Myometrial cell (primary cell): Measurements from ENCODE around the genes TATDN2 and ATP2B2.

- RAMPAGE, long total RNA: no peak
These were observed 14.3 kb downstream of the FANCD2OS start for GRCh38 chr3:10093766-10094229.

- RAMPAGE, long total RNA: no peak
These were observed at the start of gene TATDN2 for GRCh38 chr3:10248415-10249291. Gene TATDN2 (plus strand): TSS chr3:10248459.

DNA sequence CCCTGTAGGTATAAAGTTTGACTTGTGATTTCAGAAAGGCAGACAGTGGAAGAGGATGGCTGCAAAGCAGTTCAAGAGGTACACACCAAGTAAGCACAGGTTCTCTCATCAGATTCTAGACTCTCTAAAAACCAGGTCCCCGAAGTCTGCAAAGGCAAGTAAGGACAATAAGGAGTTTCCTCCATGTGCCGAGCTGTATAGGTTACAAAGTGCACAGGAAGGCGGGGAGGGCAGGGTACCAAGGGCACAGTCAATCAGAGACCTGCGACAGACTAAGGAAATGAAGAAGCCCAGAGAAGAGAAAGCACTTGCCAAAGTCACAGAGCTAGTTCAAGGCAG is 1.8 kb downstream of the SEC13 start:
- RAMPAGE, long total RNA: no peak

- RAMPAGE, long total RNA: no peak
These were observed 68.1 kb downstream of the ATP2B2 start for GRCh38 chr3:10437120-10437839.

GRCh38 chr3:10463965-10464489 is 41.4 kb downstream of the ATP2B2 start:
- RAMPAGE, long total RNA: no peak

DNA sequence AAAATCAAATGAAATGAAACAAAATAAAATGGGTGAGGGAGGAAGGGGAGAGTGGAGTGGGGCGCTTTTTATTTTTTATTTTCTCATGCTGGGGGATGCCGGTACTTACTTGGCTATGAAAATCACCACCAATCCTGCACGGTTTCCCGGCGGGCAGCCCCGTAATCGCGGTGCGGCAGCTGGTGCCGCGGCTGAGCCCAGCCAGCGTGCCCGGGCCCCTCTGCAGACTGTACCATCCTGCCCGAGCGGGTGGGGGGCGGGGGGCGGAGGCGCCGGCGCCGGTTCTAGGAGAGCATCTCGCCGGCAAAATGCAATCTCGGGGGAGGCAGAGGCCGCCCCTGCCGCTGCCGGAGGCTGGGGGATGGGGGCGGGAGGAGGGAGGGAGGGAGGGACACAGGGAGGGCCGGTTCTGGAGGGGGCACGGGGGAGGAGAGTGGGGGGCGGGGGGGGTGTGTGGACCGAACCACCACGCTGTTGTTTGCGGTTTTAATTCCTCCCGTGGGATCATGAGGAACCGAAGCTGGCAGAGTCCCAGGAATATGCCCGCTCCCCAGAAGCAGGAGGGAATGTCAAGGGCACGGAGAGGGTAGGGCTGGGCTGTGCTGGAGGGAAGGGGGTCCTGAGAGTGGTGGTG is at the start of gene ATP2B2:
ATP2B2 (minus strand) TSS at position 231 of the 634 bp plus-strand sequence.
- RAMPAGE, long total RNA: no peak

- RAMPAGE, long total RNA: no peak
These were observed 129.3 kb upstream of the ATP2B2 start for GRCh38 chr3:10634695-10634992.

DNA sequence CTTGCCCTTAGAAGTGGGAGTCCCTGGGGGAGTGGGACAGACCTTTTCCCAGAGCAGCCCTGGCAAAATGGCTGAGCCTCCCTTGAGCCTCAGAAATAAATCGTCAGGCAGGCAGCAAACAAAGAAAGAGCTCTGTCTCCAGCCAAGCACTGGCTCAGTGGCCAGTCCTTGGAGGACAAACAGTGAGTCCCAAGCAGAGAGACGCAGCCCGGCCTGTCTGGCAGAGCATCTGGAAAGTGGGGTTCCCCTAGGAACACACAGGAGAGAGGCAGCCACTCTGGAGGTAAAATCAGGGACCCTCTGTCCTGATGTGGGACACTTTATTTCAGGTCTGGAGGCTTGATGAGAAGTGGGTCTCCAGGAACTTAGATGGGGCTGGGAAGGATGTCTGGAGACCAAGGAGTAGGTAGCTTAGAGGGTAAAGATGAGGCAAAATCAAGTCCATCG is 1.8 kb downstream of the SLC6A1 start:
- RAMPAGE, long total RNA: no peak

GRCh38 chr3:11037145-11038182 is 44.9 kb downstream of the SLC6A1 start:
- RAMPAGE, long total RNA: no peak

GRCh38 chr3:11060667-11061164 is 68.2 kb downstream of the SLC6A1 start:
- RAMPAGE, long total RNA: no peak

GRCh38 chr3:11154931-11155327 is 636 bp downstream of the HRH1 start:
- RAMPAGE, long total RNA: no peak

DNA sequence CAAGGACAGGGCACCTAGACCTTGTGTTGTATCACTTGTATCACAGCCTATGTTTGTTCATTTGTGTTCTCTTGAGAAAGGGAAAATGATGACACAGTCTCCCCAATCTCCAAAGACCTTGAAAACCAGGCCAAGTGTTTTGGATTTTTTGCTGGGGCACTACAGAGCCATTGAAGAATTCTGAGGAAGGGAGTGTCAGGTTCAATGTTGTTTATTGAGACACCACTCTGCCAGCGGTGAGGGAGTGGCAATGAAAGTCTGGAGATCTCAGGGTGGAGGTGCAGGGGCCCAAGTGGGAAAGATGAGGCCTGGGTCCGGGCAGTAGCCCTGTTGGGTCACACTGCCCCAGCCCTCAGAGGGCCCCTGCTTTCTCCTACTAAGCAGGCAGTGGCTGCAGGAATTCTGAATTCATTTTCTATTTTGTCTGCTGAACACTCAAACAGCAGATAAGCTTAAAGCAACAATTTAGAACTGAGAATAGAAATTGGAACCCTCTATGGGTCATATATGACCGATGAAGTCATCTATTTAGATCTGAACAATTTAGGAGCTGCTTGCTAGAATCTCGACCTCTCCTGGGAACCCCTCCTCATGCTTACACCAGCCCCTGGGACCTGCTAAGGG is 17.8 kb downstream of the HRH1 start:
- RAMPAGE, long total RNA: no peak

GRCh38 chr3:11273608-11274613 is 1.7 kb downstream of the ATG7 start:
- RAMPAGE, long total RNA: no peak

- RAMPAGE, long total RNA: no peak
These were observed 67.5 kb downstream of the ATG7 start for GRCh38 chr3:11339431-11340287.

- RAMPAGE, long total RNA: no peak
These were observed 113.3 kb downstream of the ATG7 start for GRCh38 chr3:11385379-11385992.

GRCh38 chr3:11466108-11466713 is 177.5 kb downstream of the VGLL4 start:
- RAMPAGE, long total RNA: no peak

DNA sequence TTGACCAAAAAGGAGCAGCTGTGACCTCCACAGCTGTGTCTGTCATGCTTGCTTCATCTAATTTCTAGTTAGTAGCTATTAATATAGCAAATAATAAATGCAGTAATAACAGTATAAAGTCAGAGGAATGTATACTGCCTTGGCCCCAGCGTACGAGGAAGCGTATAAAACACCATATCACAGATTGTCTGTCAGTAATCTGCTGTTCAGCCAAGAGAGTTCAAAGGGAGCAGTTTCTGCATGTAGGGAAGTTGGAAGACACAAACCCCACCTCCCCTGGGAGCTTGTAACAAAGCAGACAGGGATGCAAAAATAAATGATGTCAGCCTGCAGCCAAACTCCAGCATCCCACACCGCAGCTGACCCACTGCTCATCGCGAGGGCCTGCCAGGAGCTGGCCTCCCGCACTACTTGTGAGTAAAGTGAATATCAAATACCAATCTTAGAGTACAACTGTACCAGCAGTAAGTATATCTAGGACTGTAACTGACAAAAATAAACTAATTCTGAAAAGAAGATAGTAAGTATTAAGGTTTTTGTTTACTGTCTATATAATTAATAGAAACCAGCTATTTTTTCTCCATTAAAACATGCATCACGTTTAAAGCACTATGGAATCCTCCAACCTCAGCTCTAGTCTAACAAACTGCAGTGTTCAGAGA is 86.4 kb downstream of the VGLL4 start:
- RAMPAGE, long total RNA: no peak

DNA sequence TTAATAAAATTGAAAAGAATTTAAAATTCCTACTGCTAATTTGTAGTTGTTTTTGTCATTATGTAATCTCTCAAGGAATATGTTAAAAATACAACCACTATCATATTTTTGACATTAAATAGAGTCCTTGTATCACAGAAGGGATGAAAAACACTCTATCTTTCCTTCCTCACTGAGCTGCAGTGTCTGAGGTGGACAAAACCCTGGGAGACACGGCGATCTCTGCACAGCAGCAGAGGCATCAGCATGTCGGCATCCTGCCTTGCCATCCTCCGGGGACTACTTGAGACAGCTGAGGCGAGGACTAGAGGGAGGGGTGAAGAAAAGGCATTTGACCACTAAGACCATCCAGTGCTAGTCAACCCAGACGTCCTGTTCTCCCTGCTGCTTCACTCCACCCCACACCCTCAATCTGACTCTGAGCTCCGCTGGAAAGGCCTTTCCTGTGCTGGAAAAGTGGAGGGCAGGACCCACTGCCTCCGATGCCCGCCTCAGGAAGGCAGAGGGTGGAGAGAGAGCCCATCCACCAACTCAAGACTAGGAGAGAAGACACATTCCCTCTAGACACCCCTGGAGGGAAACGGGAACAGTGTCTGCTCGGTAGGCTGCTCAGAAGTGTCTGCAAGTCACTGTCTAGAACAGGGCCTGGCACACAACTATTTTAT is 67.3 kb downstream of the VGLL4 start:
- RAMPAGE, long total RNA: no peak

- RAMPAGE, long total RNA: no peak
These were observed 54.8 kb downstream of the TAMM41 start for GRCh38 chr3:11791828-11792289.

- RAMPAGE, long total RNA: no peak
These were observed 502 bp downstream of the SYN2 start for GRCh38 chr3:12004694-12005085.